Colon Carcinoma Metastatic in the Brain (tissue), 2 donors: ENCODE measurements around the gene HRH1.

GRCh38 chr3:10697950-10698534, 118.0 kb upstream of the SLC6A11 start:
- PRO-cap, 2 experiments: no peak in any of the 2 experiments

- PRO-cap, 2 experiments: no peak in any of the 2 experiments
Measured at GRCh38 chr3:10707867-10708390, 108.1 kb upstream of the SLC6A11 start.

- PRO-cap, 2 experiments: no peak in any of the 2 experiments
Measured at GRCh38 chr3:10845441-10845875, 29.4 kb downstream of the SLC6A11 start.

DNA sequence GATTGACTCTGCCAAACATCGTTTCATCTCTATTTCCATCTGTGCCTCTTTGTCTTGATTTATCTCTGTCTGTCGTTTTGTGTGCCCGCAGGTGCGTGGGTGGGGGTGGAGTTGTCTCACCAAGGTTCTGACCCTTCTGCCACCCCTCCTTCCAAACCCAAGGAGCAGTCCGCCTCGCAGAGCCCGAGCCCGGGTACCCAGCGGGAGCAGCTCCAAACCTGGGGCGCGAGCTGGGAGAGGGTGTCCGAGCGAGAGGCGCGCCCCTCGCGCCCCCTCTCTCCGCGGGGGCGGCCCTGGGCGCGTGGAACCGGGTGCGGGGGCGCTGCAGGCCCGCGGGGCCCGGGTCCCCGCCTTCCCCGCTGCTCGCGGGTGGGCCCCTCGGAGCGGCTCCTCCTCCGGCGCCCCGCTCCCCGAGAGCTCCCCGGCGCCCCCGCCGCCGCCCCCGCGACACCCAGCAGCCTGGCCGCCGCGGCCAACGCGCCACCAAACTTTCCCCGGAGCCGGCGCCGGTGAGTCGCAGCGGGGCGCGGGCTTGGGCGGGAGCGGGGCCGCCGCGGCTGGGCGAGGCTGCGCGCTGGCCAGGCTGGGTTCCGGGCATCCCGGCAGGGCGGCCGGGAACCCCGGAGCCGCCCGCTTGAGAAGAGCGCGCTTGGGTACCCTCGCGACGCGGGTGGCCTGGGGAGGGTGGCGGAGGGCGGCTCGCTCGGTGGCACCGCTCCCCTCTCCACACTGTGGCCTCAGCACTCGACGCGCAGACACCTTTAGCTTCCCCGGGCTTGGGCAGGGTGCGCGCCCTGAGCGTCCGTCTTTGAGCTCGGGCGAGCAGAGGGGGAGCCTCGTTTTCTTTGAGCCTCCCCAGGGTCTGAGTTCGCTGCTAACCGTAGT, at the start of gene HRH1:
TSS of gene HRH1 (plus strand) at position 448 of the 885 bp plus-strand sequence.
- PRO-cap, 2 experiments: peak in 2 of 2 experiments; most common plus-strand start position 512 of the sequence (in 2); most common minus-strand start position 361 of the sequence (in 1)

DNA sequence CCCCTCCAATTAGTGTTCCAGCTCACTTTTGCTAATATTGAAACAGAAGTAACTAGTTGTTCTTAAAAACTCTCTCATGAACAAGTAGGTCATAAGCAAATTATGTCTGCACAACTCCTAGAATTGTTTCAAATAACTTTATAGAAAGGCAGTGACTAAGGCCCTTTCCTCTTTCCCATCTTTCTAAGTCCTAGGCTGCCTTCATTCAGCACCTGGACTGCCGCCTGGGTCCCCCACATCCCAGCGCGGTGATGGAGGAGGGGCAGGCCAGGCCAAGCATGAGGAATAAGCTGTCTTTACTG, 17.9 kb downstream of the ATG7 start:
- PRO-cap, 2 experiments: no peak in any of the 2 experiments

DNA sequence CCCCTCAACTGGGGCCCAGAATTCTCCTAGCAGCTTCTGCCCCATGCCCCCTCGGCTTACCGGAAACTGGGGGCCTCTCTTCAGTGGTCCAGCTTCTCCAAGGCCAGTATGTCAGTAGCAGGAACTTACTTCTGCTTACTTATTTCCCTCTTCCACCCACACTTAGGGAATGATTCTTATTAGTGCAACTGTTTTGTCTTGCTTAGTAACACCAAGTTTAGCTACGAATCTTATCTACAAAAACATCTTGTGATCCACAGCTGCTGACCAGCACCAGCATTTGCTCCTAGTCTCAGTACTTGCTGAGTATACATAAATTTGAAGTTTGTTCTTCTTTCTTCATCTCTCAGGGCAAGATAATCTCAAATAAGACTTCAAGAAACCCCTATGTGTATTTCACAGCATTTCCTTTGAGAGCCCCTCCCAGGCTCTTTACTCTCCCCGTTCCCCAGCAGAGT, 35.9 kb downstream of the ATG7 start:
- PRO-cap, 2 experiments: no peak in any of the 2 experiments

DNA sequence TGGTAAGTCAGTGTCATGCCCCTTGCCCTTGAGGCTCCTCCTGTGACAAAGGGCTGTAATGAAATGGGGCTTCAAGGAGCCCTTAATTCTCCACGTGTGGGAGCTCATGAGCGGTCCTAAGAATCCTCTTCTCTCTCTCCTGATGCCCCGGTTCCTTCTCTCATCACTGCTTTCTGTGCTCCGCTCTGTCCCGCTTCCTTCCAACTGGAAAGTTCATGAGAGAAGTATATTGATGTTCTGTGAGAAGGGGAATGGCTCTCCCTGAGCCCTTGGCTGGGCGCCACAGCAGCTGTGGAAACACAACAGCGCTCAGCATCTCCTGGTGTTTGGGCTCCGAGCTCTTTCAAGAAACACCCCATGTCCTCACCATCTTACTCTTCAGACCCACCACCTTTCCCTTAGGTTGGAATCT, 161.8 kb downstream of the VGLL4 start:
- PRO-cap, 2 experiments: no peak in any of the 2 experiments

DNA sequence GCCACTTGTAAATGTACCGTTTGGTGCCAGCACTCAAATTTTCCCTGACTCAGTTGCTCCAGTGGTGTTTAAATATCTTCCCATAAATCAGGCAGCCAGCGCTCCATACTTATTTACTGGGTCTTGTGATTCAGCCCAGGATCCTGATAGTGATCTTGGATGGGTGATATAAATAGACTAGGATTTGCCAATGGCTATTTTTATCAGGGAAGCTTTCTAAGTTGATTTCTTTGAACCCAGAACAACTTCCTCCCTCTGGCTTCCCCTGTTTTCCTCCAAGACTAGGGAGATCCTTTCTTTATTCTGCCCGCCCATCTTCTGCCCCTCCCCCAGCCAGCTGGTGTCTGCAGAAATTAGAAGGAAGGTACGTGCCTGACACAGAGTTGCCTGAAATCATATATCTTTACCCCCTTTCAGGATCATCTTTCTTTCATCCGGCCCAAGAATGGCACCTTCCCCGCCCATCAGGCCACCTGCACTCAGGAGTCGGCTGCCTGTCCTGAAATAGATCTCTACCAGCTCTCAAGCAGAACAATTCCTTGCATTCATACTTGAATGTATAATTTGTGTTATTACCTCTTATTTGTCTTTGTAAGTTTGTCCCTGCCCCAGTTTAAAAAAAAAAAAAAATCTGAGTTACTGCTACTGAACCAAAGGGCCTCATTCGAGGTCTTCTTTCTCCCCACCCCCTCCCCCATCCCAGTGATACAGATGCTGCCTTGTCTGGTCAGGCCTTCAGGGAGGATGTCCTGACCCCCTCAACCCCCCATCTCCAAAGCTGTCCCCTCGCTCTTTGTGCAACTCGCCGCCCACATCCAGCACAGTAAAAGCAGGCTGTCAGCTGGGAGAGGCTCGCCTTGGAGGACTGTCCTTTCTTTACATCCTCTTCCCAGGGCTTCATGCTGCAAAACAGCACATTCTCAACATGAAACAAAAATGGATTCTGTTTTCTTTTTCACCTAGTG, 133.7 kb downstream of the VGLL4 start:
- PRO-cap, 2 experiments: no peak in any of the 2 experiments

DNA sequence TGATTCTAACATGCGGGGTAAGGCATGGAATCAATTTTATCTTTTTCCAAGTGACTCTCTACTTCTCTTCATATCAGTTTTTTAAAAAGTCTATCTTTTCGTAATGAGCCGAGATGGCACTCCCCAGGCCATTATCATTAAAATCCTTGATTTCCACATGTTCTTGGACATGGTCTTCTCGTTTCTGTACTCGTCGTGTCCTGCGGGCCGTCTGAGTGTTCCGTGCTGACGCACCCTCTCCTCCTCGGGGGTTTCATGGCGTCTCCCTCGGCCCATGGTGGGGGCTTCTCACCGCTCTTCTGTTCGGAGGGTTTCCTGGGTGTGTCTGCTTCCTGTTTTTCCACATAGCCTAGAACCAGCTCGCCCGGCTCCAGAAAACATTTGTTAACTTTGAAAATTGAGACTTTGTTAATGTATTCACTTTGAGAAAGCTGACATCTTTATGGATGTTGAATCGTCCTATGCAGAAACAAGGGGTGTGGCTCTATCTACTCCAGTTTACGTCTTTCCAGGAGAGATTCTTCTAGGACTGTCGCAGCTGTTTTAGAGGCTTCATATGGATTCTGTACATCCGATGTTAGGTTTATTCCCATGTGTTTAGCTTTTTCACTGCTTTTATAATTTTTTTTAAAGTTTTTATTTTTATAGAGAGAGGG, 92.6 kb downstream of the VGLL4 start:
- PRO-cap, 2 experiments: no peak in any of the 2 experiments

- PRO-cap, 2 experiments: no peak in any of the 2 experiments
Measured at GRCh38 chr3:11568115-11569299, 75.2 kb downstream of the VGLL4 start.

DNA sequence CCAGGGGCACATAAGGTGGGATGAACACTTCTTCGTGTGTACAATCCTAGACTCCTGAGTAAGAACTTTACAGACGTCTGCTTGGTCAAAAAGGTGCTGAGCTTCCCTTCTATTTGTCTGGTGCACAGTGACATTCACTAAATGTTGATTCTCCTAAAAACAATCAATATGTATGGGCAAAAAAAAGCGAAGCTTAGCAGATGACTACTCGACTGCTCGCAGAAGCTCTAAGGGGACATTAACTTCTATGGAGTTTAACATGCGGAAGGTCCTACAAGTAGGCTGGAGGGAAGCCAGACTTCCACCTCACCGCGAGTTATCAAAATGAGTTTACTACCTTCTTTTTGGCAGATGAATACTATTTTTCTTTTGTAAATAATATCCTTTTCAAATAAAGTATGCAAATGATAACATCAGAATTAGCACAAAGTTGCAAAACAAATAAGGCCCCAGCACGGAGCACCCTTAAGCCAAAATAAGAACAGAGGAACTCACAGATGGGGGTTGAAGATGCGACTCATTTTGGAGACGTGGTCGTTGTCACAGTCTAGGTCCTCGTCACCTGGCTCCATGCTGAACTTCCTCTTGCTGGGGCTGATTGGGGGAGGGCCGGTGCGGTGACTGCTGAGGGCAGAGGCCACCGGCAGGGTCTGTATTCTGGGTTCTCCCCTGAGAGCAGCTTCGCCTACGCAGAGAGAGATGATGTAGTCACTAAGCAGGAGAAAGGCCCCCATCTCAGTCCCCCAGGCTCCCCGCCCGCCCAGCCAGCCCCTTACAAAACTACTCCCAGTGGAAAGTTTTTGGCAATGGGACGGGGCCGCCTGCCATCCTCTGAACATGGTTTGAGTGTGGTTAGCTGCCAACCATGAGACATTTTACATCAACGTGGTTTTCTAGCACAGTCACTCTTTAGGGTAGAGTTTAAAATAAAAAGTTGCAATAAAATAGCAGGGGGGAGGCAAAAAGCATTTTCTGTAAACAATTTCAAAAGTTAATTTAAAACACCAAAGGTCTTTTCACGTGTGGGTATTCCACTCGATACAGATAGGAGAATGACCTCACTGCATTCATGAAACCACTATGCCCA, 42.0 kb downstream of the VGLL4 start:
- PRO-cap, 2 experiments: no peak in any of the 2 experiments

- PRO-cap, 2 experiments: no peak in any of the 2 experiments
Measured at GRCh38 chr3:11610795-11611679, 32.7 kb downstream of the VGLL4 start.

GRCh38 chr3:11626047-11626589, 17.6 kb downstream of the VGLL4 start:
- PRO-cap, 2 experiments: no peak in any of the 2 experiments

DNA sequence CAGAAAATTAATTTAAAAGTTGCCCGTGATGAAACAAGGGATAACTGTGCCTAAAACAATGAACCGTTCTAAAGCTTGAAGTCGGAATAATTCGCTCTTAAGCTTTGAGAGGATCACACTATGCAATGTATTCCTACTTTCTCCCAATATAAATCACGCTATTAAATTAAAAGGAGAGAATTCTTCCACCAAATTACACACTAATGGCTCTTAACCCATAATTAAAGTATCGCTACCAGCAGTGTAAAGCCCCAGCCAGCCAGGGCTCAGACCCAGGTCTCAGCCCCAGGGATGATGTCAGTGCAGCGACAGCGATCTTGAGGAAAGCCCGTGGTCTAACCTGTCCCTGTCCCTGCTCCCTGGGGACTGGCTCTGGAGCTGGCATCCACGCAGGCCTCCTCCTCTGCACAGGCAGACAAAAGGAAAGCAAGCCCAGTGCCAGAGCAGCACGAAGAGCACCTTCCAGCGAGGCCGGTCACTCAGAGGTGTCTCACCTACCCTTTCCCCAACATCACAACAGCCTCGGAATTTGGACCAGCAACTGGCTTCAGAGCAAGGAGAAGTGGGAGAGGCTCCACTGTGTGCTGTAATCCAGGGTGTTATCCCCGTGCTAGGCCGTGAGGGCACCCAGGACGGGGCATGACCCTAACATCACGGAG, 4.7 kb downstream of the VGLL4 start:
- PRO-cap, 2 experiments: no peak in any of the 2 experiments

DNA sequence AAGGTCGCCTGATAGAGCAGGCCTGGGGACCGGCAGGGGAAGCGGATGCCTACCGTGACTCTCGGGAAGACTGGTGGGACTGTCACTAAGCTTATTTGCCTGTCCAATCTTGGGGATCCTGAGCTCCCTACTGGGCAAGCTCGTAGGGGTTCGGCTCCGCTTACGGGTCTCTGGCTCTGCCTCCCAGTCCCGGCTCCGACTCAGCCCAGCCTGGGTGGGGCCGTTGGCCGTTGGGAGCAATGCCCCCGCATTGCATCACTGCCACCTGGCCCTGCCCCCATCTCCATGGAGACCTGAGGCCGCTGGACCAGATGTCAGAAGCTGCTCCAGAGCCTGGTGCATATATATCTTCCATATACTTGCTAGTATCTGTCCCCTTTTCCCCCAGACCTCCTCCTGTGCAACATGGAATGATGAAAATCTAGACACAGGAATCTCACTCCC, 64.6 kb upstream of the TAMM41 start:
- PRO-cap, 2 experiments: peak in 1 of 2 experiments; most common minus-strand start position 197 of the sequence (in 1)

GRCh38 chr3:12286921-12287322, 1.9 kb upstream of the PPARG start:
- PRO-cap, 2 experiments: no peak in any of the 2 experiments

GRCh38 chr3:12444269-12445662, 39.5 kb upstream of the TSEN2 start:
- PRO-cap, 2 experiments: peak in 2 of 2 experiments; most common plus-strand start chr3:12444699 (in 2); most common minus-strand start chr3:12445192 (in 2)

DNA sequence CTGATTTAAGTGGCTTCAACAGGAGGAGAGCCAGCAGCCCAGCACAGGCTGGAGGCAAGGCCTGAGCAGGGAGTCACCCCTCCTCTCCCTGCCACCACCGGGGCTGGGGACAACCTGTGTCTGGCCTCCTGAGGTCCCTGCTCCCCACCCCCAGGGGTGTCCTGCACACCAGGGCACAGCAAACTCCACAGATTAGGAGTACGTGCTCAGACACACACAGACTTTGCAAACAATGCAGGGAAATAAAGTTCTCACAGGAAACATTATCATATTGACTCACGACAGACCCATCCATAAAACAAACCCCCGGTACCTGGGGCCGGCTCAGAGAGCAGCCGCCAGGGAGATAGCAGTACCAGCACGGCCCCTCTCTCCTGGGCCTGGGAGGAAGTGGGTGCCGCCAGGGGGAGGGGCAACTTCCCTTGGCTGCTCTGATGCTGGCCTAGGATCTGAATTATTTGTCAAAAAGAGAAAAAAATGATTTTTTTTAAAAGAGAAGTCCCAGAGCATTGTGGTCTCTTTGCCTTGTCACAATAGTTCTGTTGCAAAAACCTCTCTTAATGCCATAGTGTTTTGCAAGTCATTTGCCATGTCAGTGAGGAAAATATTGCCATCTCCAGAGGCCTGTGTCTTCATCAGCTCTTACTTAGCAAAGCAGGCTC, 21.9 kb upstream of the TSEN2 start:
- PRO-cap, 2 experiments: peak in 2 of 2 experiments; most common plus-strand start position 327 of the sequence (in 2); most common minus-strand start position 139 of the sequence (in 1)

DNA sequence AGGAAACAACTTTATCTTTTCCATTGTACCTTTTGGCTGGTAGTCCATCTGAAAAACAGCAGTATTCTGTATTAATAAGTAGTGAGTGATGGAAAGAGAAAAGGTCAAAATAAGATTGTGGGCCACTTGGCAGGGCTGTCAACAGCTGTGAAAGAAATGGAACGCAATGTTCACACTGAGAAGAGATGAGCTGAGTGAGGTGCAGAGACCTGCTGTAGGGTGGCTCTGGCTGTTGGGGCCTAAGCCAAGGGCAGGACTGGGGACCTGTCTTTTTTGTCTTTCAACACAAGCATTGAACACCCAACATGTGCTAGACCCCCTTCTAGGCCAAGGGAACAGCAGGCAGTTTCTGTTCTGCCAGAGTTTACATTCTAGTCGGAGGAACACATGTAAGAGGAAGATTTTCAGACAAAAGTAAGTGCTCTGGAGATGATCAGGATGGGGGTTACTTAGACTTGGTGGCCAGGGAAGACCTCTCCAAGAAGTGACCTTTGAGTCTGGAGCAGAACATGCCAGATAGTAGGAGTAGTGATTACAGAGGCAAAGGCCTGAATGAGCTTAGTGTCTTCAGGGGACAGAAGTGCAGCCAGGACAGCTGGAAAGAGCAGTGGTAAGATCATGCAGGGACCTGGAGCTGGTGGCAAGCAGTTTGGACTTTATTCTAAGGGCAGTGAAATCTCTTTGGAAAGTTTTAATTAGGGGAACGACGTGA, 29.6 kb downstream of the TSEN2 start:
- PRO-cap, 2 experiments: no peak in any of the 2 experiments

- PRO-cap, 2 experiments: no peak in any of the 2 experiments
Measured at GRCh38 chr3:12599271-12600103, 42.6 kb downstream of the MKRN2 start.